Ileum (tissue), 1 donor: ENCODE results near the genes SNCG, GLUD1 and LIPF.

GRCh38 chr10:86740804-86741003 lies 15.7 kb upstream of the BMPR1A start:
- PRO-cap, result no peak

GRCh38 chr10:86757214-86757705 lies 841 bp downstream of the BMPR1A start:
- PRO-cap, result unidirectional peak, minus-strand start at chr10:86757472

DNA sequence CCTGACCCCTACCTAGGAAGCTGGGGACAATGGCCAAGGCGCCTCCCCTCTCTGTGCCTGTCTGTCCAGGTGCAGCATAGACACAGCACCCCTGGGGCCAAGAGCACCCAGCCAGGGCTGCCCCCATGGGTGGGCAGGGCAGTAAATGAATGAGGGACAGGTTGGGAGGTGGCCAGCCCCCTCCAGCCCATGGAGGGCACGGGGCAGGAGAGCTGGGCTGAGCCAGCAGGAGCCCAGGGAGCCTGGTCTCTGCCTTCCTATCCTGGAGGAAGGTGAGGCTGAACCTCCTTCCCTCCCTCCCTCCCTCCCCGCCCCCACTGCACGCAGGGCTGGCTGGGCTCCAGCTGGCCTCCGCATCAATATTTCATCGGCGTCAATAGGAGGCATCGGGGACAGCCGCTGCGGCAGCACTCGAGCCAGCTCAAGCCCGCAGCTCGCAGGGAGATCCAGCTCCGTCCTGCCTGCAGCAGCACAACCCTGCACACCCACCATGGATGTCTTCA lies at the start of gene SNCG:
TSS of gene SNCG (plus strand) at position 392 of the 503 bp plus-strand sequence.
- PRO-cap, result no peak

- PRO-cap, result no peak
Observed at GRCh38 chr10:86965872-86967076, 2.0 kb upstream of the ADIRF start.

DNA sequence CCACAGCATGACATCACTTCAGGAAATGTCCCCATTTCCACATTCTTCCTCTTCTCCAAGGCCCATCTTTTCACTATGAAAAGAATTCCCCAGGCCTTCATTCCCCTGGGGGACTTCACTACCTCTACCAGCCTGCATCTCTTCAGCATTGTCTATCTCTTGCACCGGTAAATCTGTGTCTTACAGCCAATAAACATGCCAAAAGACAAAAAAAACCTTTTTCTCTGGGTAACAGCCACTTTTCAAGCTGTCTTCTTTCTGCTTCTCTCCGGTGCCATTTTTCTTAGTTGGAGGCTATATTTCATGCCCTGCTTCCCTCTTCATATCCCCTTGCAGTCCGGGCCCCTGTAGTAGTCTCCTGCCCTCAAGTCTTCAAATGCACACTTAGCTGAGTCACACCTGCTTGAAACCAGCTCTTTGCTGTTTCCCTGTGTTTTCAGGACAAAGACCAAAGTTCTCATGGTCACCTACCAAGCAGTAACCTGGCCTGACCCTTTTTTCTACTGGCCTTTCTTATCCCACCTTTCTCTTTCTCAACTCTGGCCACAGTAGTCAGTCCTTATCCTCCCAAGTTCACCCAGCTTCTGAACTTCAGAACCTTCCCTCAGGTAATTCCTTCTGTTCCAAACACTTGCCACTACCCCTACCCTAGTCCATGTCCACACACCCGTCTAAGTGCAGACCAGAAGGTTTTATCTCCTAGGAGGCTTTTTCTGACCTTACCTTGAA lies 28.5 kb downstream of the GLUD1 start:
- PRO-cap, result no peak

DNA sequence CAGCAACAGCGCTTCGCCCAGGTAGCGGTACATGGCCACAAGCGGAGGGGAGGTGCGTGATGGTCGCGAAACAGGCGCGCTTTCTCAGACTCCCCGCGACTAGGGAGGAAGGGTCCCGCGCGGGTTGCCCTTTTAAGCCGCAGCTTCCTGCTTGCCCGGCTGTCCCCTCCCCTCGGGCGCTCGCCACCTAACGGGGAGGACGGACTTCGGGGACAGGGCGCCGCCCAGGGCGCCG lies at the start of gene GLUD1:
TSS of gene GLUD1 (minus strand) at position 107 of the 235 bp plus-strand sequence.
- PRO-cap, result no peak

DNA sequence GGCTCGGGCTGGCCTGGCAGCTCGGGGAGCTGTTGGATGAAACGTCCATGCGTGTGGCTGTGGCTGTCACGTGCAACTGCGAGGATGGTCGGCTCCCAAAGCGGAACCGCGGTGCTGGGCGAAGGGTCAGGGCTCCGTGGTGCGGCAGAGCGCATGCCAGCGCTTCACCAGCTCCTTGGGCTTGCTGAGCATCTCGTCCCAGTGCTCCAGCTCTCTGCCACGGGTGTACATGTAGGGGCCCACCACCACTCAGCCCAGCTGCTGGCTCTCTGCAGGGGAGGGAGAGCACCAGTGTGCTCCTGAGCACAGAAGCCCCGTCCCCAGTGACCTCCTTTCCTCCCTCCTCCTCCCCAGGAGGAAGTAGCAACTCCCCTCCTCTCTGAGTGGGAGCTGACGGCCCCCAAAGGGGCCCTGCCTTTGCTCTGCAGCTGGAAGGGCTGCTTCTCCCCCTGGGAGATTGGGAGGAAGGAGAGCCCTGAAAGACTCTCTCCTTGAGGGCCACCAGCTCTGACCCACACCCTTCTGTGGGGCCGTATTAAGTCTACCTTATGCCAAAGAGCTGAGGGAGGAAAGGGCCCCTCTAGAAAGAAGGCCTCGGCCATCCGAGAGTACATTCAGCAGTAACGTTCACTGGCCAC lies 11.1 kb upstream of the NUTM2A start:
- PRO-cap, result no peak

- PRO-cap, result no peak
Observed at GRCh38 chr10:87538255-87538695, 33.6 kb downstream of the MINPP1 start.

- PRO-cap, result no peak
Observed at GRCh38 chr10:87594743-87595250, 64.9 kb upstream of the PAPSS2 start.

DNA sequence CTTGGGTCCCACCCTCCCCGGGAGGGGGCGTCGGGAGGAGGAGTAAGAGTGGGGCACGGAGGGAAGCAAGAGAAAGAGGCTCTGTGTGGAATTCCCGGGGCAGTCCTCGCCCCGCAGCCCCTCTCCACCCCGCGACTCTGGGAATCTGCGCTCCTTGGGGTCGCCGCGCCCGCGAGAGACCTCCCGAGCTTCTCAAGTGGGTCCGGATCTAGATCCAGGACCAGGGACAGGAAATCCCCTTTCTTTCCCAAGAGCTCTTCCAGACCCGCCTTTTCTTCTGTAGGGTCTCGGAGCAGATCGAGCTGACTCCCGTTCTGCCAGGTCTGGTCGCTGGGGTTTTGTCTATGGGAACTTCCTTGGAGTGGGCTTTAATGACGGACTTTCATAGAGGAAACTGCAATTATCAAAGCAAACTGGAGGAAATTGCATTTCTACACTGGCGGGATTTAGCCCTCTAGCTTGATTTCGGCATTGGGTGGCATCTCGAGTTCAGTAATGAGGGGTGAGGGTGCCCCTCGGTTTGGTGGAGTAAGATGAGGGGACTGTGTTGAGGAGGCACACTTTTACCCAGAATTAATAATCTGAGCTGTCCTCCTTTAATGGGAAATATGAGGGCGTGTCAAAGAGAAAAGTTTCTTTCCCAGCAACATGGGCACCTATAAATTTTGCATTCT lies 544 bp downstream of the PAPSS2 start:
- PRO-cap, result bidirectional peak, plus-strand start at position 46 of the sequence, minus-strand start outside the sequence

DNA sequence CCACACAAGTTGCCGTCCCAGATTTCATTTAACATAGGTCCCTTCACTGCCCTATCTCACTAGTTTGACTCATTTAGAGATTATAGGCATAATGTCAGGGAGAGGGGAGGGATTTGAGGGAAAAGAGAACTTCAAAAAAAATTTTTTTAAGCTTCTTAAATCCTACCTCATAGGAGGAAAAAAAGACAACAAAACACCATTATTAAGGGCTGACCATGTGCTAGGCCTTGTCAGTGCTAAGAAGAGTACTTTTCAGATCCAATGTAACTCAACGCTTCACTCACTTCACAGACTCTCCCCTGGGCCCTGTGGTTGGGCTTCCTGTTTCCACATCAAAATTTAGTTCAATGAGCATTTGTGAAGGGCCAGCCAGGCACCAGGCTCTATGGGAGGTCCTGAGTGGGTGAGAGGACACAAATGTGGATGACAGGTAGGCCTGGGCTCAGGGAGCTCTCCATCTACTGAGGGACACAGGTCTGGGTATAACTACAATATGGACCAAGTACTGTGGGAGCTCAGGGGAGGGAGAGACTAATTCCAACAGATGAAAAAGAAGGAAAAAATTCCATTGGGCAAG lies 249.8 kb downstream of the PTEN start:
- PRO-cap, result no peak

DNA sequence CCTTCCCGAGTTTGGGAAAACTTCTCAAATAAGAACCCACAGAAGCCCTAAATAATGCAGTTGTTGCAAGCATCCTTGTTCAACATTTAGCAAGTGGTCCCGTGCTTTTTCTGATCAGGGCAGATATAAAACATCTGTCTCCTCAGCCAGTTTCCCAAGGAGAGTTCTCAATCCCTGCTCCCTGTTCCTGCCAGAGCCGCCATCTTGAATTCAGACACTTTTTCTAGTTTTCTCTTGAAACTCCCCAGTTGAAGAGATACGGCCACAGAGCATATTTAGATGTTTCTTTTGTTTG lies 349.9 kb downstream of the PTEN start:
- PRO-cap, result no peak

DNA sequence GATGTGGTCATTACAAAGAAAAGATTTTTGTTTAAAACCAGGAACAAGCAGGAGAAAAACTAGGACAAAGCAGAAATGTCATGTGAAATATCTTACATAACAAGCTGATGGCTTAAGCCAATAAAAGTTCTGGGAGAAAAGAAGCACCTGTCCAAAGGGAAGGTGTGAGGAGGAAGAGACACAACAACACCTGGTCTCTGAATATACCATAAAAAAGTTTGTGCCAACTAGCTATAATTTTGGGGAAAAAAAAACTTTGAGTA lies 85.5 kb downstream of the RNLS start:
- PRO-cap, result no peak

DNA sequence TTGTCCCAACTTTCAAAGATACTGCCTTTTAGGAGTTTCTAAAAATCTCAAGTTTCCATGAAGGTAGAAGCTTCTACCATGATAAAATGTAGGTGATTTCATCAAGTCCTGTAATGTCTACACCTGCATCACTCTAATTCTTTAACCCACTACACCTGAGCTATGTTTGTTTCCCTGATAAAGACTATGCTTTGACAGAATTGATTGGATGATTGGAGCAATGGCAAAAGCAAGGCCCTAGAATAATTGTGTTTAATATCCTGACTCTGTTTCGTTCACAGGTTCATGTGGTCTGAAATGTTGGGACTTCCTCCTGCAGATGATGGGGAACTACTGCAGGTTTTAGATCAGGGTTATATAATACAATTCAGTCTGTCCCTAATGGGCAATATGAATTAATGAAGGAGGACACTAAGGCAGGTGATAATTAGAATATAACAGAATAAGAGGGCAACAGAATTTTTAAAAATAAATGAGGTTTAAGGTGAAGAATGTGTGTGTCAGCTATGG lies 62.0 kb downstream of the RNLS start:
- PRO-cap, result no peak

GRCh38 chr10:88651202-88651659 lies 13.0 kb upstream of the LIPF start:
- PRO-cap, result no peak

DNA sequence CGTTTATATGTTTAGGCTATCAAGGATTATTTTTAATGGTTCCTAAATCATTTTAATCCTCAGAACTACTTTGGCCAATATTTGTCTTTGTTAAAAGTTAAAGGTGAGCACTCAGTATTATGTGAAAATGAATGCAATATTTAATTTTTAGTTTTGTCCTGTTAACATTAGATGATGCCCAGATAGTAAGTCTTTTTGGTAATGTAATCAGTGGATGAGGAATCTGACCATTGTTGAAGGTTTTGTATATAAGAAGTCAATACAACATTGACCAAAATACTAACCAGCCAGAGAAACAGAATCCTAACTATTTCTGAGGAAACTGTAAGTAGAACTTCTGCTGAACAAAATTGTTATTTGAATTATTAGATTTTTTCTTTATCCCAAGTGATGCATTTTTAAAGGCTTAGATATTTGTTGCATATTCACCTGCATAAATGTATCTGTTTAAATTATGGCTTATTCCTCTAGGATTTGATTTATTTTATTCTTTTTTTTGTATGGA lies at the start of gene LIPF:
TSS of gene LIPF (plus strand) at position 275 of the 505 bp plus-strand sequence.
- PRO-cap, result no peak

DNA sequence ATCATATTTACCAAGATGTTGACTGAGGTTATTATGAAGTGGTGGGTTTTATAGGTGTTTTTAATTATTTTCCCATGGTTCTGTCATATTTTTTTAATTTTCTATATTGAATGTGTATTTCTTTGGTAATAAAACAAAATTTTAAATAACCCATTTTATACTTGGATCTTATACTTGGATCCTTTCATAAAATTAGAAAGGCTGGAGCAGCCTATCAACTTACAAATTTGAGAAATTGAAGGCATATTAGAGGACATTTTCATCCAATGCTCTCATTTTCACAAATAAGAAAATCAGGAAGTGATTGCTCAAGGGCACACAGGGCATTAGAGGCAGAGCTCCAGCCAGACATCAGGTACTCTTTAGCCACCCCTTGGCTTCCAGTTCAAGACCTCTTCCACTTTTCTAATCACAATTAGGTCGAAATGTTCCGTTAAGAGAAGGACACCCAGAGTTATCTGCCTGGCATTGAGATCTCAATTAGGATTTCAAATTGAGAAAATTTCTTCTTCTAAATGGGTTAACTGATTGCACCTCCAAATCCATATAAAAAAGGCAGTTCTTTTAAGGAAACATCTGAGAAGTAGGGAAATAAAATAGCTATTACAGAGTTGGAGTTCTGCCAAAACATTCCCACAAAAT lies 2.6 kb downstream of the ACTA2 start:
- PRO-cap, result no peak

DNA sequence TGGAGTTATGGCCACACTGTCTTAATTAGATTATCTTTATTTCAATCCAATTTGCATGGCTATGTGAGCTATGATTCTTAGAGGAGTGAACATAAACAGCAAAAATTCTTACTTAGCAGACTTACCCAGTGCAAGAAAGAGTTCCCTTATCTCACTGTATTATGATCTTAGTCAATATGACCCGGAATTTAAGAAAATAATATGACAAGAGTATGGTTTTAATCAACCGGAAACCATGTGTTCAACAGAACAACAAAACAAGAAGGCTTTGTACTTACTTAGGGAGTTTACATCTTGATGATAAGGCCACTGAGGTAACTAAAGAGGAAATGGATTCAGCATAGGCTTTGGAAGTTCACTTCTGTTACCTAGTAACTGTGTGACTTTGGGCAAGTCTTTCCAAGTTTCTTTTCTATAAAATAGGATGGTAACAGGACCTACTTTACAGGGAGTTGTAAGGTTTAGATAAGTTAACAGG lies 7.4 kb upstream of the FAS start:
- PRO-cap, result no peak

DNA sequence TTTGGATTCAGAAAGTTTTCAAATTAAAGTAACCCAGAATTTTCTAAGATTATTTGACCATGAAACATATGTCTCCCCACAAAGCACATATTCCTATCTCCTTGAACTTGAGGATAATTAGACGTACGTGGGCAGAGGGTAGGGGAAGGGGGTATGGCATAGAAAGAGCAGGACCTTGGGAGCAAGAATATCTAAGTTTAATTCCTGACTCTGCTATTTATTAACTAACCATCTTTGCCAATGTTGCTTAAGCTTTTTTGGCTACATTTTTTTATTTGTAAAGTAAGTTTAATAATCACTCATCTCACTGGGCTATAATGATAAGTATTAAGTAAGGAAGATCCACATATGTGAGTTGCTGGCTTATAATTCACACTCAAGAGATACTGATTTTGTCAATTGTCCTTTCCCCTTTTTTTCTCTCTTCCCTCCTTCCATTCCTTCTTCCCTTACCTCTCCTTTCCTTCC lies 1.7 kb upstream of the FAS start:
- PRO-cap, result no peak

DNA sequence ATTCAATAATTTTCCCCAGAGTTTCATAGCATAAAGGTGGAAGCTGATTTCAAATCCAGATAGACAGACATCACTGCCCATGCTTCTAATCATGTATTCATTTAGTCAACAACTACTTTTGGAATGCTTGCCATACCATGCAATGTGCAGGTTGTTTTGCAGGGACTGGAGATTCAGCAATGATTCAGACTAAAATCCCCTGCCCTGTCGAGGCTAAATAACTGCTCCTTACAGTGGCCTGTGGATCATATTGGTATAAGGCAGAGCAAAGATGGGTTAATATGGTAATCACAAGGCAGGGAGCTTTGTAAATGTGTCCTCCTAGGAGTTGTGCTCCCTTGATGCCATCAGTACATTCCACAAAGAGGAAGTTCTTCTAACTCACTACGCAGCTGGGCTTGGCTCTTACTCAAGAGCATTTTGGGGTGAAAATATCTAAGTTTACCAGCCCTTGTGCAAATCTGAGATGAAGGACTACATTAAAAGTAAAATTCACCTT lies 647 bp upstream of the IFIT2 start:
- PRO-cap, result no peak